Metastatic Breast Carcinoma in the Ovary (tissue), 3 donors: ENCODE data around the genes CHI3L2 and INKA2.

DNA sequence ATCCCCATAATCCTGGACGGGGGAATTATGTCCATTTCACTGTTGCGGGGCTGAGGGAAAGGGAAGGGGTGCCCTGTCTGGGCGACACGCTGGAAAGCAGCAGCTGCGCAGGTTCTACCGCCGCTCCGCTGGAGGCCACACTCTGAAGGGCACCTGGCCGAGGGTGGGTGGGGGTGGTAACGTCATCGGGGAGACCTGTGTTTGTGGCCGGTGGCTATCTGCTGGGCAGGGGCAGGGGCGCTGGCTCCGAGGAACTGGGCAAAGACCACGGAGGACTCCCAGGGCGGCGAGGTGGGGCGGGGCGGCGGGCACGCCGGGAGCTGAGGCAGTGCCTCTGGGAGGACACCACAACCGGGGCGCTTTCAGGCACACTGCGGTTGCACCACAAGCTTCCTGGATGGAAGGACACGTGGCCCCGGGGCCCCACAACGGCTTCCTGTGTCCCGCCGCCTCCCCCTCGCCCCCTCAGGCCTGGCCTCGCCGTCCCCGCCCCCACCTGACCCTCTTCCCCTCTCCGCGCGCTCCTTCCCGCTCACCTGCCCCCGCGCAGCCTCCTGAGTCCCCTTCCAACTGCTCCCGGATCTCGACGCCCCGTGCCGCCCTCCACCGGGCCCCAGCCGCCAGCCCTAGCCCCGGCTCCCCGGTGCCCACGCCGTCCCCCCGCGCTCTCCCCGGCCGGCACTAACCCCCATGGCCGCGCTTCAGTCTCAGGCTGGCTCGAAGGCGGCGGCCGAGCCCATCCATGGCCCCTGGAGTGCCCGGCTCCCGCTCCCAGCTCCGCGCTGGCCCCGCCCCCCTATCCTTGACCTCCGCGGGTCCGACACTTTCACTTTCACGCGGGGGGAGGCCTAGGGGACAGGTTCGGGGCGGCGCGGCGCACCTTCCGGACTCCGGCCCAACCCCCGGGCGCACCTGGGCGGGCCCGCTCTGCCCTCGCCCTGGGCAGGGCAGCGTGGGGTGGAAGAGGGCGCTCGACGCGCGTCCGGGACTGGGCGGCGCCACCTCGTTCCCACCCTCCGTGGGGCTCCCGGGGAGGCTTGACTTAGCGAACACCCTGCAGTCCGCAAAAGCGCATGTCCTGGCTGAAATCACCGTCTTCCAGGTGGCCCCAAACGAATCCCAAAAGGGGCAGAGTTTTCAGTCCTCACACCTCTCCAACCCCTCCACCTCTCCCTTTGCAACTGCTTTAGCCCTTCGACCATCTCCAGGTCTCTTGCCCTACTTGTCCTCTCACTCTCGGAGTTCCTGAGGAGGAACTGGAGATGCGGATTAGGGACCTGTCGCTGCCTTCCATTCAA, 3.6 kb upstream of the DENND2D start:
- PRO-cap, 3 experiments = peak in 3 of 3 experiments; most common plus-strand start position 945 of the sequence (in 3); most common minus-strand start position 929 of the sequence (in 3)

DNA sequence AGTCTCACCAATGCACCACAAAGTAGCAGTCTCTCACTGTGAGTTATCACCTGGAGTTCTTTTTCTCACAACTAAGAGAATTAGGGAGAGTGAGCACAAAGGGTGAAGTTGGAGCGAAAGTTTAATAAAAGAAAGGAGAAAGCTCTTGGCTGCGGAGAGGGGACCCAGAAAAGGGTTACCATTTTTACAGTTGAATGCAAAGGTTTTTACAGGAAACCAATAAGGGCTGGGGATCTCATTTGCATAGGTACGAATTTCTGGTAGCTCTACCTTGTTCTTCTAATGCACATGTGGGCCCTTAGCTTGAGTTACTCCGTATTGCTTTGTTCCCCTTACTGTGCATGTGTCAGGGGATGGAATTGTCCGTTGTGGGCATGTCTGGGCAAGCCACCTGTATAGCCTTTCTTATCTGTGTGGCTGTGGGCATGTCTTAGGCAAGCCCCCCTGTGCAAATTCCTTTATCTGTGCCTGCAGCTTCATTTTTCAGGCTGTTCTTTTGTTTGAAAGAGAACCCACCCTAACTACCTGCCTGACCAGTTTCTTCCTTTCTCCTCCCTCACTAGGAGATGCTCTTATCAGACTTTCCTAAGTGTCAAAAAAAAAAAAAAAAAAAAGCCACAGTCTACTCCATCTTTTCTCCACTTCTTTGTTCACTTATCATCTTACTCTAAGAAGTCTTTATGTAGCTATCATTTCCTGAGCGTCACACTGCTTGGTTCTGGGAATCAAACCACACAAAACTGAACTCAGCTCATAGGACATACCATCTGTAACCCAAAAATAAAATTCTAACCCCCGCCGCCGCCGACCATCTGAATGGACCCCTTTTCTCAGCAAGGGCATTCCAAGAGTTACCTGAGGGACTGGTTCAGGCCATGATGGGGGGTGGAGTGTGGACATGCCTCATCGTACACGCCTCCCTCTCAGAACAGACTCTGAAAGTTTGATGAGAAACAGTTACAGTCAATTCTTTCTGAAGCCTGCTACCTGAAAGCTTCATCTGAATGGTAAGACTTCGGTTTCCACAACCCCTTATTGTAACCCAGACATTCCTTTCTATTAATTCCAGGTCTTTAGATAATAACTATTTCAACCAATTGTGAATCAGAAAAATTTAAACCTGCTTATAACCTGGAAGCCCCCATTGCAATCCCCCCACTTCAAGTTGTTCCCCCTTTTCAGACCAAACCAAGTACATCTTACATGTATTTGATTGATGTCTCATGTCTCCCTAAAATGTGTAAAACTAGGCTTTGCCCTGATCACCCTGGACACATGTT, 12.8 kb upstream of the CHI3L2 start:
- PRO-cap, 3 experiments = no peak in any of the 3 experiments

GRCh38 chr1:111227292-111227944, at the start of gene CHI3L2:
TSS of gene CHI3L2 (plus strand) at chr1:111227713.
- PRO-cap, 3 experiments = no peak in any of the 3 experiments

DNA sequence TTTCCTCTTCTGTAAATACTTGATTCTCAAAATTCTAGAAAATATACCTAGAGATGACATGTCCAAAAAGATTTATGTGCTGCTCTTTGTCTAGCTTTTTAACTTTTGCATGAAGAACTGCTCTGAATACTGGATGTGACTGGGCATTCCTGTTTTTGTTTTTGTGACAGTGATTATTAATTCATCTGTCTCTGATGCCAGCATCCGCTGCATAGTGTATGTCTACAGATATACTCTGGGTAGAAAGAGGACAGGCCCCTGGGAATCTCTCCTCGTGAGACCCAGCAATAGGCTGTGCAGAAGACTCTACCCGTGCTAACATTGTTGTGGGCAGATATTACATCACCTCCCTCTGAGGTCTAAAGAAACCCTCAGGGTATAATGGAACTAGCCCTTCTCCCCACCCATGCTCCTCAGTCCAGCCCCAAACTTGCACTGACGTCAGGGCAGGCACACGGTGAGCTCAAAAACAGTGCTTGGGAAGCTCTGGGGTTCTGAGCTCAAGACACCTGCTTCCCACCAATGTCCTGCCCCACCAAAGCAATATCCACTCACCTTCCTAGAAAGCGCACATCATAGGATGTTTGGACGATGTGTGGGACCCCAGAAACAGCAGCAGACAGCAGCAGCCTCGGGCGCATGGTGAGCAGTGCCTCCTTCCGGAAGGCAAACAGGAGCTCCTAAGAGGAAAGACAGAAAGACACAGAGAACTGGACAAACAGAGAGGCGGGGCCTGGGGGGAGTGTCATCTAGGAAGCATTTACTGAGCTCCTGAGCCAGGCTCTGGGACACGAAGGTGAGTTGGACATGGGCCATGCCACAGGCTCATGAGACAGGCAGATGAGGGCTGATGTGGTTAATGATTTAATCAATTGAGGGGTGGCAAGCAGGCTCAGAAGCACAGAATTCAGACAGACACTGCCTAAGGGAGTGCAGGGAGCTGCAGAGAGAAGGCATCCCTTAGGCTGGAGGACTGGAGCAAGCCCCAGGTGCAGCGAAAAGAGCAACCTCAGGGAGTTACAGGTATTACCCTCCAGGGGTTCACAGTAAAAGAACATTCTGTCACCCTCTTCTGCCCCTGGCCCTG, 4.8 kb downstream of the OVGP1 start:
- PRO-cap, 3 experiments = peak in 1 of 3 experiments; most common plus-strand start position 788 of the sequence (in 1); most common minus-strand start position 682 of the sequence (in 1)

GRCh38 chr1:111489551-111490029, 13.8 kb downstream of the ADORA3 start:
- PRO-cap, 3 experiments = peak in 3 of 3 experiments; most common plus-strand start chr1:111489918 (in 3); most common minus-strand start chr1:111489724 (in 3)

DNA sequence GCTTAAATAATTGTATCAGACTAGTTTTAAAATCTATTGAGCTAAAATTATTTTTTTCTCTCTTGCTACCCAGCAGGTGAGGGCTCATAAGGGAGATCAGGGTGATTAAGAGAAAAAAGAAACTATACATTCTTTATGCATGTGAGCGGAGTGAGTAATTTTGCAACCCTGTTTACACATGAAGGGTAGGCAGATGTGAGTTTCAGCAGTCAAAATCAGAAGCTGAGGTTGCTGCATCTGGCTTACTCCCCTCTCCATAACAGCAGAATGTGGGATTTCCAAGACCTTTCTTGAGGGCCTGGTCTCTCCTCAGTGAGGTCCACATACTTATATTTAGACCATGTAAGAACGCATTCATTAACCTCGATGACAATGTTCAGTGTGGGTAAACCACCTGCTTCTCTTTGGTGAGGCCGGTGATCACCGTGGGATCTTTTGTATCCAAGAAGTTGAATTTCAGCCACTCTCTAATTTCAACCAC, 18.8 kb upstream of the RAP1A start:
- PRO-cap, 3 experiments = no peak in any of the 3 experiments

DNA sequence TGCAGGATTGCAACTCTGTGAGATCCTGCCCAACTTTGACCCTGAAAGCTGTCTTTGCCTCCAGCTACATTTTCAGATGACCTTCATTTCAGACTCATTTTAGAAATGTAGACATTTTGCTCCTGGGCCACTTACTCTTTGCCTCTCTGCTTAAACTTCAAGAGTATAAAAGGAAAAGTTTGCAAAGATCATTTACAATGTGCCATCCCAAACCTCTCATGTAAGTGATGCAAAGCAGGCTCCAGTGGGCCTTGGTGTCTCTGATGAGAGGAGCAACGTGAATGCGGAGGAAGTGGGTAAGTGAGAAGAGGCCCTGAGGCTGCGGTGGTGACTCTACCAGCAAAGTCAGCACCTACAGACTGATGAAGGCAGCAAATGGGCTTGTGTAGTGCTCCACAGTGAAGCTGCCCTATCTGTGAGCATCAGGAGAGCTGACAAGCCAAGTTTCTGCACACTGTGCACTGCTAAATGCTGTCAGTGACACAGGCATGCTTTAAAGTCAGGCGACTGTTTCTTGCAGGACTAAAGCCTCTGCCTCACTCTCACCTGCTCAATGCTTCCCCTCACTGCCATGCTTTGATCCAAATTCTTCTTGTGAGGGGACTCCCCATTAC, 15.7 kb upstream of the RAP1A start:
- PRO-cap, 3 experiments = no peak in any of the 3 experiments

GRCh38 chr1:111690128-111690486, 49.1 kb downstream of the INKA2 start:
- PRO-cap, 3 experiments = no peak in any of the 3 experiments

DNA sequence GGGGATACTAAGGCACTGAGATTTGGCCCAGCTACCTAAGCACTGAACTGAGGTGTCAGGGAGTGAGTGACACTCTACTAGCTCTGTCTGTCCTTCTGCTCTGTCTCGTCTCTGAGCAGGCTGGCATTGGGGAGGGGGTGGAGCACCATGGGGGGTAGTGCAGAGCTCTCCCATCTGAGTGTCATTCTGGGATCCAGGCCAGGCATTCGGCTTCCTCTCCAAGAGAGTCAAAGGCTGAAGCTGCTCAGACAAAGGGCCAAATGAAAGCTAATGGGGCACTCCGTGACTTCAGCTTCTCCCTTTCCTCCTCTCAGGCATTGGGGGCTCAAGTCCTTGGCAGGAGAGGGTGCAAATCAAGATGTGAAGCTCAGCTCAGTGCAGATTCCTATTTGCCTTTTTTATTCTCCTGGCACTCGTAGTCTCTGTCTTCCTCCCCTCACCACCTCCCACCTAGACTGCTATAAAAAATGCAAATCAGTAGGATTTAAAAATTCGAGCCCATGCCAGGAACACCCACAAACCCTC, 2.2 kb downstream of the INKA2 start:
- PRO-cap, 3 experiments = no peak in any of the 3 experiments

GRCh38 chr1:111739324-111740085, at the start of gene INKA2:
TSS of gene INKA2 (minus strand) at chr1:111739395.
- PRO-cap, 3 experiments = peak in 3 of 3 experiments; most common plus-strand start chr1:111739542 (in 3); most common minus-strand start chr1:111739389 (in 3)

DNA sequence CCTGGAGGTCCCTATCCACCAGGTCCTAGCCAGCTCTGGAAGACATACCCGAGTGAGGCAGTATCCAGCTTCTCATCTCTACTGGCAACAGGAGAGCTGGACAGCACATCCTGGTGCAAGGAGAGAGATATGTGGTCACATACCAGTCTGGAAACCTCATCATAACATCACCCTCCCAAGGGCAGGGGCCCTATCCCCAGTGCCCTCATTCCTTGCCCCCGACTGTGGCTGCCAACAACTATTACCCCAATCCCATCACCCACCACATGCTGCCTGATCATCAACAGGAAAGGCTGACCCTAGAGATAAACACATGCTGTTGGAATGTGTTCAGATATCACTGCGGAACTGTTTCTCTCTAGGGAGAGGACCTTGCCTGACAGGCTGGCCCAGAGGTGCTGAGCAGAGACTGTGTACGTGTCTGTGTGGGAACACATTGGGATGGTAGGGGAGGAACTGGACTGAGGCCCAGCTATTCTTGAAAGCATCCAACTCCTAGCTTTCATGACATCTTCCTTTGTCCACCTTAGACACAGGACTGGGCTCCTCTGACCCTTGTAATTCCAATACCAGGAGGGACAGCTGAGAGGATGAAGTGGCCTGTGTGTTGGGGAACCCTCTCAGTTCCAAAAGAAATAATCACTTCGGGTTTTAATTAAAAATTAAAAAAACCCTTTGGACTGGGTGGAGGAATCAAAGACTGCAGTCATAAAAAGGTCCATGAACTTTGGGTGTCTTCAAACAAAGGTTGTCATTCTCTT, 4.6 kb upstream of the INKA2 start:
- PRO-cap, 3 experiments = no peak in any of the 3 experiments

- PRO-cap, 3 experiments = no peak in any of the 3 experiments
These were observed 1.9 kb upstream of the KCND3 start for GRCh38 chr1:111991351-111991742.

GRCh38 chr1:112144622-112145154, 155.2 kb upstream of the KCND3 start:
- PRO-cap, 3 experiments = no peak in any of the 3 experiments

DNA sequence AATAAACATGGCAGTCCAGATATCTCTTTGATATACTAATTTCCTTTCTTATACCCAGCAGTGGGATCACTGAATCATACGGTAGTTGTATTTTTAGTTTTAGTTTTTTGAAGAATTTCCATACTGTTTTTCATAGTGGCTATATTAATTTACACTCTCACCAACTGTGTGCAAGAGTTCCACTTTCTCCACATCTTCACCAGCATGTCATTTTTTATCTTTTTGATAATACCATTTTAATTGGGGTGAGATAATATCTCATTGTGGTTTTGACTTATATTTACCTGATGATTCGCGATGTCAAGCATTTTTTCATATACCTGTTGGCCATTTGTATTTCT, 20.0 kb upstream of the CTTNBP2NL start:
- PRO-cap, 3 experiments = no peak in any of the 3 experiments

DNA sequence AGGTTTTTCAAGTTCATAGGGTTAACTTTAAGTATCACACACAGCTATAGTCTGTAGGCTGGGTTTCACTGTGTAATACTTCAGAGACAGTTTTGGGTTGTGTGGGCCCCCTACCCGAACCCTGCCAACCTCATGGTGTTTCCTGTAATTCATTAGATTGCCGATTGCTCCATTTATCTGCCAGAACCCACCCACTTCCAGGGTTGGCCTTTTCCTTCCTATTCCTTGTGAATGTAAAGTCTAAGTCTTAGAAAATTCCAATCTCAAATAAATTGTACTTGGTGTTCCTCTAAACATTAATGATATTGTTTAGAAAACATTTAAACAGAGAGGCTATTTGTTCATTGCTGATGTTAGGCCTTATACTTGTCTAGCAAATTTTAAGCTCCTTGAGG, 43.6 kb downstream of the CTTNBP2NL start:
- PRO-cap, 3 experiments = no peak in any of the 3 experiments

DNA sequence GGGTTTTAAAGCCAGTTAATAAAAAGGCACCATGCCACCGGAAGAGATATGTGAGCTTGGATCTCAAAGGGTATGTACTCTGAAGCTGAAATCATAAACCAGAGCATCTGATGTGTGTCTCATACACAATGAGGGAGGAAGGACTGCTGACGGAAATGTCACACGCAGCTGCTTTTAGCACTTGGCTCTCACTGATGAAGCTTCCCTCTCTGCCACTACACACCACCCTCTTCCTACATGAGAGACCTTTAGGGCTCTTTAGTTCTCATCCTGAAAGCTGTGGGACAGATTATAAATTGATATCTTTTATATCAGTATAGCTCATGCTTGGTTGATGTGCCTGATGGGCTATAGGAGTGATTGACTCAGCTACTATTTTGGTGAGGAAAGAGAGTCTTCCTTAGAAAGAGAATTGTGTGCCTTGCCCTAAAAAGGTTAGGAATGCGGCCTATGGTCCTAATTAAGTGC, 27.2 kb upstream of the SLC16A1 start:
- PRO-cap, 3 experiments = no peak in any of the 3 experiments

- PRO-cap, 3 experiments = no peak in any of the 3 experiments
These were observed 45.7 kb upstream of the LRIG2 start for GRCh38 chr1:113027013-113027988.

DNA sequence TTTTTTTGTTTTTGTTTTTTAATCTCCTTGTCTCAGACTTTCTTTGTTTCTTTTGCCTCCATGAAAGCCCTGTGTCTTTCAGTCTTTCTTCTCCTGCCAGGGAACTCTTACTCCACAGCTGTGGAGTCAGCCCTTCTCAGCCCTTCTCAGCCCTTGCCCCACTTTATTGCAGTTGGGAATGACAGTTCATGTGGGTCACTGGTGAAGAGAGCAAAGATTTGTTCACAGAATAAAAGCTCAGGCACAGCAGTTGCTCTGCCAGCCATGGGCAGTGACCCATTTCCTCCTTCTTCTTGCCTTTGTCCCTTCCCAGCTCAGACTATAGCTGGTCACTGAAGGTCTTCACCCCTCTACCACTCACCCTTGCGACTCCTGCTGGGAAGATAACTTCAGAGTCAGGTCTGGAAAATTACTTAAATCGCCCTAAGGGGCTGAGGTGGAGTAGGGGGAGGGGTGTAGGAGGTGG, 29.4 kb upstream of the LRIG2 start:
- PRO-cap, 3 experiments = no peak in any of the 3 experiments

DNA sequence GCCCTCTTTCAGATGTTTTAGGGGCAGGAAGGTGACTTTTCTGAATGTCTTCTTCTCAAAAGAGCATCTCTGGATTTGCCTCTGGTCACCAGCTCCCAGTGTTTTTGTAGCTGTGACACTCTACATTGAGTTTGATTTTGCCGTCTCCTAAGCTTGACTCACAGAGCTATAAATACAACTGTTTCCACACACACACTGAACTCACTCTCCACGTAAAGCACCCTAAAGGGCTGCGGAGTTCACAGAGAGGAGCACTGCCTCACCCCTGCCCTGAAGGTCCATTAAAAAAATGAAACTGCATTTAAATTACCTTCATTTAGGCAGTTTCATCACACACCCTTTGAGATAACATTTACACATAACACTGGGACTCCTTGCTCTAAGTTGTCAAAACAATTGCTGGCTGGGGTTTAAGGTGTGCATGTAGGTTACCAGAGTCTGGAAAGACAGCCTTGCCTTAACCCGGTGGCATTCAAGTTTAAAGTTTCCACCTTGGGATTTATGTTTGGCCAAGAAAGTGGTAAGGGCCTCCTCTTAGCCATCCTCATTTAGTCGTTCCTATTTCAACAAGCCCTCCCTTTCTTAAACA, 137.1 kb upstream of the MAGI3 start:
- PRO-cap, 3 experiments = no peak in any of the 3 experiments

DNA sequence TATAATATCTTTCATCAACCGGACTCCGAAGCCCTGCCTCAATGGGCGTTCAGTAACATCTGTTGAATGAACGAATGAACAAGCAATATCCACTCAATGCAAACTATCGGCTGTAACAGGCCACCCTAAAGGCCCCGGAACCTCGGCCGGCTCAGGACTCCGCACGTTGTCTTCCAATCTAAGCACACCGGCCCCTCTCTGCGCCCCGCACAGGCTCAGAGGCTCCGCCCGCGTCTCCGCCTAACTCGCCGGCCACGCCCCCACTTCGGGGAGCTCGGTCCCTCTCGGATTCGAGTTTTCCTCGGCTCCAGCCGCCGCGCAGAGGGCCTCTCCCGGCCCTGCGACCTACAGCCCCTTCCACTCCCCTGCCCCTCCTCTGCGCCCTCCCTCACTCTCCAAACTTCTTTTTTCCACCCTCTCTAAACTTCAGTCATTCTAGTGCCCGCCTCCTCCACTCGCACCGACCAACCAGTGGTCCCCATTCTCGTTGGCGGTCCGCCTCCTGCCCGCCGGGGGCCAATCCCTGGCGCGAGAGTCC, 422 bp upstream of the MAGI3 start:
- PRO-cap, 3 experiments = peak in 3 of 3 experiments; most common minus-strand start position 180 of the sequence (in 3)